Metastatic Lung Carcinoma in the Adrenal Gland (tissue), 1 donor: ENCODE measurements around the genes NOS1, WSB2 and SRRM4.

DNA sequence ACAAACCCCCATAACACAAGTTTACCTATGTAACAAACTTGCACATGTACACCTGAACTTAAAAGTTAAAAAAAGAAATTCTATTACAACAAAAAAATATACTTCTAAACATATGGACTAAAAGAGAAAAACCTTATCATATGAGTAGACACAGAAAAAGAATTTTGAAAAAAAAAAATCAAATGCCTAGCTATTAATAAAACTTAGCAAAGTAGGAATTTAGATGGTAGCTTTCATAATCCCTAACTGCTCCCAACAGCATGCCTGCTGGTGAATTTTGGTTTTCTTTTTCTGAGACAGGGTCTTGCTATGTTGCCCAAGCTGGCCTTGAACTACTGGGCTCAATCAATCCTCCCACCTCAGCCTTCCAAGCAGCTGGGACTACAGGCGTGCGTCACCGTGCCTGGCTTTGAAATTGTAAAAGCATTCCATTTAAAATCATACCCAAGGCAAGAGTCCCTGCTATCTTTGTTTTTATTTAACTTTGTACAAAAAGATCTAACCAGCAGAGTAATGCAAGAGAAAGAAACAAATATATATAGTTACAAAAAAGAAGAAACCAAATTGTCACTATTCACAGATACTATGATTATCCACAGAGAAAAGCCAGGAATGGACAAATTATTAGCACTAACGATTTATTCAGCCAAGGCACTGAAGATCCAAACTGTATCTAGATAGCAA, 20.7 kb downstream of the FBXO21 start:
- PRO-cap, result no peak

DNA sequence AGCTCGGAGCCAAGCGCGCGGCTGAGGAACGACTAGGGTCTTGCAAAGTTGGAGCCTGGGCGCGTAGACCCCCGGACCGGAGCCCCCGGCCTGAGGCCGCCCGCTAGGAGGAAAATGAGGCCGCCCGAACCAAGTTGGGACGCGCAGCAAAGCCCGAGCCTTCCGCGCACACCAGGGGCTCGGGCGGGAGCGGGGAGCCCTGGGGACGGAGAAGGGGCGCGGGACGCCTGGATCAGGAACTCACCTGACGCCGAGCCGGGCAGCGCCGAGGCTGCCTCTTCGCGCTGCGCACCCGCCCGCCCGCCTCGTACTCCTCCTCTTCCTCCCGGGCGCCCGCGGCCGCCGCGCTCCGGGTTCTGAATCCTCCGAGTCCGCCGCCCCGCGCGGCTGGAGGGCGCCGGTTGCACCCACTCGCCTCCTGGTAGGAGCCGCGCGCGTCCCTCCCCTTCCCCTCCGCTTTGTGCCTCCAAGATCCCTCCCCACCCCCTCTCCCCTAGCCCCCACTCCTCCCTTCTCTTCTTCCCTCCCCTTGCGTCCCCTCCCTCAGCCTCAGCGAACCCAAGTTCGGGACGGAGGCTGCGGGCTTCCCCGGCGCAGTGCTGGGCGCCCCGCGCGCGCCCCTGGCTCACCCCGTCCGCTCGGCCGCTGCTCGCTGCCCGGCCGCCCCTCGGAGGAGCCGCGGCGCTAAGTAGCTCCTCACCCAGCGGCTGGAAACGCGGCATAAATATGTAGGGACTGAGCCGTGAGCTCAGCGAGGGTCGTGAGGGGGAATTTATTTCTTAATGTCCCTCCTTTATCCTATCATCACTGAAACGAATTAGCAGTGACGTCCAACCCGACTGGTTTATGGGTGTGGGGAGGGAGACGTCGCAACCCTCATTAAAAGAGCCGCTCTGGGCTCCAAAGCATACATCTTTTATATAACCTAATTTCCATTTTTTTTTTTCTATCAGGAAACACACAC, at the start of gene NOS1:
TSS of gene NOS1 (minus strand) at position 744 of the 964 bp plus-strand sequence.
- PRO-cap, result no peak

DNA sequence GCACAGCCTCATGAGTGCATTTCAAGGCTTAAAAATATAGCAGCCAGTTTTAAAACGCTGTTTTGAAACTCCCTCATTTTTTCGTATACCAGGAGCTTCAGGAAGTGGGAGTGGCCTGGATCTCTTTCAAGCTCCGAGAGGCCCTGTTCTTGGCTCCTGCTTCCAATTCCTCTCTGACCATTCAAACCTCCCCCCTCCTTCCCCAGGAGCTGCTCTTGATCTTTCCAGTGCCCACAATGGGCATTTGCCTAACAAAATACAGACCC, 46.6 kb upstream of the NOS1 start:
- PRO-cap, result no peak

DNA sequence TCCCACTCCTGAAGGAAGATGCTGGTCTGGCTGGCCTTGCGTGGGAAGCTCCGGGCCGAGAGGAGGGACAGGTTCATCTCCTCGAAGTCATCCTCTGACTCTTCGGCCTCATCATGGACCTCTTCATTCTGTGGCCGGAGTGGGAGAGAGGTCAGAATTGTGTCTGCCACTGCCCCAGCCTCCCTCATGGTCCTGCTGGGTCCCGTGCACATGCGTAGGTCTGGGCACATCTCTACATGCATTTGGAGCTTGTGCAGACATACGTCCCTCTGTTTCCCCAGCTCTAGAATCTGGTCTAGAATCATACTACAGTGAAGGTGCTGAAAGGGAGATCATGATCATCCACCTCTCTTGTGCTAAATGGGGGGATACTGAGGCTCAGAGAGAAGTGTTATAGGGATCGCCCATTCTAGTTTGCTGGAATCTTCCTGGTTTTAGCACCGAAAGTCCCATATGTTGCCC, 163.7 kb upstream of the NOS1 start:
- PRO-cap, result no peak

- PRO-cap, result no peak
Measured at GRCh38 chr12:117585292-117585491, 223.8 kb upstream of the NOS1 start.

DNA sequence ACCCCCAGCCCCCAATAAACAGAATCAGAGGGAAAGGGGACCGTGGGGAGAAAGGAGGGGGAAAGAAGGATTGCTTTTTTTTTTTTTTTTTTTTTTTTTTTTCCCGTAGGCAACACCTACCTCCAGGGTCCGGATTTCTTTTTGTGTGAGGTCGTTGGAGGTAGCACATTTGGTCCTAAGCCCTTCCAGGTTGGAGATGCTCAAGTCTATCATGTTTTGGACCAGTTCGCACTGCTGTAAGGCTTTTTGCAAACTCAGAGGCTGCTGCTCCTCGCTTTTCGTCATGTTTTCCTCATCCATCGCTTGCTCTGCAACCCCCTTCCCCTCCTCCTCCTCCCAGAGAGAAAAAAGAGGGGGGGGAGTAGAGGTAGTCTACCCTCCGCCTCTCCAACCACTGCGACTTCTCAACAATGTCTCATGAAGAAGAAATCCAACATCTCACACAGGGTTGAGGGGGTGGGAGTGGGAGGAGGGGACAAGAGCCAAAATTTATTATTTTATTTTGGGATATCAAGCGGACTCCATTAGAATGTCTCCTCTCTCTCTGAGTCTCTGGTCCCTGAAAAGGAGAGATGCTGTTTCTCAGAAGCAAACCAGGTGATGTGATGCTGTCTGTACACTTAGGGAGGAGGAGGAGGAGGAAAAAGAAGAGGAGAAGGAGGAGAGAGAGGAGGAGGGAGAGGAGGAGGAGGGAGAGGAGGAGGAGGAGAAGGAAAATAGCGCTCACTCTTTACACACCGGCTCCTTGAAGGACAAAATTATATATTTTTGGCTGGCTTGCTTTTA, 641 bp downstream of the KSR2 start:
- PRO-cap, result no peak

DNA sequence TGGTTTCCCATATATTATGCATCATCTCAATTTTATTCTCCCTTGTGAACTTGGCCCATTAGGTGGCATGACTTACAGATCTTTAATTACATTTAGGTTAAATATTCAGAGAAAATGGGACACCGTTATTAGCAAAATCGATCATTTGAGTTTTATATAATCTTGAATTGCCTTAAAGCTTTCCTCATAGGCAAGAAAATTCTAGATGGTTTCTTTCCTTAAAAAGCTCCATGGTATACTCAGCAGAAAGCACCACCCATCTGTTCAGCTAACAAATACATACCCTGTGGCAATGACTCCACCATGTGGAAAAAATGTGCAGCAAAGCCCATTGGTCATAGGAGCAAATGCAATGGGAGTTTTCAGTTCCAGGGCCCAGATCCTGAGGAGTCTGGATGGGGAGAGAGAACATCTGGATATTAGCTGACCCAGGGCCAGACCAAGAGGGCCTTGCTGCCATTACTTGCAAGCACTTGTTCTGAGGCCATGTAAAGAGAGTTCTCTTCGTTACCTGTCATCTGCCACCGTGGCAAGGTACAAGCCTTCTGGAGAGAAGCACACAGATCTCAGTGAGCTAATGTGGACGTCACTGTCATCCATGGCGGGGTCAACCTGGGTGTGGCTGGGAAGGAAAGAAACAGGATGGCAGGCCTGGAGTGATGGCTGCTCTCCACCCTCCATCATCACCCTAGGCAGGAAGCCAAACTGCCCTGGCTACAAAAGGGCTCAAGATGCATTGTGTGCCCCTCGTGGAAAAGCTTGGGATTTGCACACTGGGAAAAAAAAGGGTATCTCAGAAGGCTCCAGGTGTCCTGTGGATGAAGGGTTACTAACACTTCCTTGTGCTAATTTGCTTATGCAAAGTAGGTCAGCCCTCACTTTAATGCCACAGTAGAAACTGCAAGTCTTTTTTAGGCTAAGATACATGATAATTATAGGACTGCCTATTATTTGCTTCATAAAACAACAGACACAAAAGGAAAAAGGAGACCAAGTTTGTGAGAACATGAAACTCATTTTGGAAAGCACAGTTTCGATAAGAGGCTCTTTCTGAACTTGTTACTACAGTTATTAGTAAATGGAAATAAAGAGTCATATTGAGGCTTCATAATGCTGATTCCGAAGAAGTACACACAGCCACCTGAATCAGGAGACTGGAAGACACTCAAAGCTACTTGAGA, 18.6 kb downstream of the RFC5 start:
- PRO-cap, result no peak

DNA sequence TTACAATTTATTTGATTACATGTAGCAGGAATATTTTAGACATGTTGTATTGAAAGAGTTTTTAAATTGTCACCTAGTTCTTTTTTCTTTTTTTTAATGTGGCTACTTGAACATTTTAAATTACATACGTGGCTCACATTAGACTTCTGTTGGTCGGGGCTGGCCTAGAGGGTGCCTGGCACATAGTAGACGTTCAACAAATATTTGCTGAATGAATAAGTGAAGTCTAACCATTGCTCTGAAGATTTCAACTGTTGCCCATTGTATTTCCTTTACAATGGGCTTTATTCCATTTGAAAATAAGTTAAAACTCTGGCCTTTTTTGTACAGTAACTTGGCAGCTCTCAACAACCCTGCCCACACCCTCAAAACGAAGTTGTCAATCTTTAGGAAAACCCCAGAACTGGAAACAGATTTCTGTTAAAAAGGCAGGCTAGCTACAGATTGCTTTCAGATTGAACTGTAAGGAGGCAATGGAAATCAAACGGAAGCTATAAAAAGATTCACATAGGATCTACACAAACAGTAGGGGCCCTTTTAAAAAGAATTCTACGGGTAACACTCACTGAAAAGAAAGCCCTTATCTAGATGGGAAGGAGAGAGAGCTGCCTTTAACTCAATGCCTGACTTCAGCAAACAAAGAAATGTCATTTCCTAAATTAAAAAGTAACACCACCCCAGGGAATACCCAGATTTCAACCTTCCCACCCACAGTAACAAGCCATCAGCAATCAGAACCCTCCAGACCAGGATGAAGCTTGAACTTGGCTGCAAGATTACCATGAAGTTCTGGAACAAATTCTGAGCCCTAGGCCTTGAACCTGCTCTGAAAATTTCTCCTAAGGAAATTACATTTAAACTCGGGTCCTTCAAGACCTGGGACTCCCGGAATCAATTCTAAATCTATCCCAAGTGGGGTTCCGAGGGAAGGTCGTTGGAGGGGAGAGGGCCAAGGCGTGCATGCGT, 1.5 kb downstream of the WSB2 start:
- PRO-cap, result no peak

DNA sequence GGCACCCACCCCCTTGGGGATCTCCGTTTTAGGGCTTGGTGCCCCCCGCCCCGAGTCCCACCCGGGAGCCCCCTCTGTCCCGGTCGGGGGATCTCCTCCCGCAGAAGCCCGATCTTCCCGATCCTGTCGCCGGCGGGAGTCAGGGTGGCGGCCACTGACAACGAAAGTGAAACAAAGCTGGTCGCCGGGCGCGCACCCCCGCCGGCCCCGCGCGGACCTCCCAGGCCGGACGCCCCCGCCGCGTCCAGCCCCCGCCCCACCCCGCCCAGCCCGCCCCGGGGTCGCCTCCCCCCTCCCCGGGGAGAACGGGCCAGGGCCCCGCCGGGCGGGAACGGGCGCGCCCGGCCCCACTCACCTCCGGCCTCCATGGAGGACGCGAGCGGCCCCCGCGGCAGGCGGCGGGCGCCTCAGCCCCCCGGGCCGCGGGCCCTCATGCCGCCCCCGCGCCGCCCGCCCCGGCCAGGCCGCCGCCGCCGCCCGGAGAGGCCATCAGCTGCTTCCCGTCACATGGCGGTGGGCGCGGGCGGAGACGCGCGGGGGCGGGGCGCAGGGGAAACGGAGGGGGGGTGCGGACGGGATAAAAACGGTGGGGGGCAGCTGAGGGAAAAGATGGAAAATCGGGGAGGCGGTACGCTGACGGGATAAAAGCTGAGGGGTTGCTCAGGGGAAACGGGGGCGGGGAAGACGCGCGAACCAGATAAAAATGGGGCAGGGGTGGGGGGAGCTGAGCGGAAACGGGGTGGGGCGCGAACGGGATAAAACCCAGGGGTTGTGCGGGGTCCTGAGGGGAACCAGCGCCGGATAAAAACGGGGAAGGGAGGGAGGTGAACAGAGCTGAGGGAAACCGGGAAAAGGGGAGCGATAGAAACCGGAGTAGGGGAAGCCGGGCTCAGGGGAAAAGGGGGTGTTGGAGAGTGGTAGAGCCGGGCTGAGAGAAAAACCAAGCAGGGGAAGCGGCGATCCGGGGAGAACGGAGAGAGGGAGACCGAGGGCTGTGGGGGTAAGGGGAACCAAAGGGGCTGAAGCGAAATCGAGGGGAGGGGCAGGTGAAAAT, at the start of gene WSB2:
TSS of gene WSB2 (minus strand) at position 499 of the 1,054 bp plus-strand sequence.
- PRO-cap, result bidirectional peak, plus-strand start at position 302 of the sequence, minus-strand start at position 168 of the sequence; bidirectional peak, plus-strand start at position 605 of the sequence, minus-strand start at position 502 of the sequence

DNA sequence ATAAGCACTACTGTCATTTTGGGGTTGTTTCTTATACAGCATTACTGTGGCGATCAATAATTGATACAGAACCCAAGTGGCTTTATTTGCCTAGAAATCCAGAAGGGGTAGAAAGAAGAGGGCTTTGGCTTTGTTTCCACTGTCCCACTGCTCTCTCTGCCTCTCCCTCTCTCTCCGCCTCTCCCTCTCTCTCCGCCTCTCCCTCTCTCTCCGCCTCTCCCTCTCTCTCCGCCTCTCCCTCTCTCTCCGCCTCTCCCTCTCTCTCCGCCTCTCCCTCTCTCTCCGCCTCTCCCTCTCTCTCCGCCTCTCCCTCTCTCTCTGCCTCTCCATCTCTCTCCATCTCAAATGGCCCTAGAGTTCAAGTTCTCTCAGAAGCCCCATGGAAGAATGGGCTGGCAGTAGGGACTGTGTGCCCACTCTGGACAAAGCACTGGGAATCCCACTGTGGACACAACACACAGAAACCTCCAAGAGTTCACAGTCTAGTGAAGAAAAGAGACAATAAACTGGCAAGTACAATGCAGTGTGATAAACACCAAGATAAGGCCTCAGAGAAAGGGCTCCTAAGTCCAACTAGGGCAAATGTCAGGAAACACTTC, 5.6 kb downstream of the VSIG10 start:
- PRO-cap, result no peak

DNA sequence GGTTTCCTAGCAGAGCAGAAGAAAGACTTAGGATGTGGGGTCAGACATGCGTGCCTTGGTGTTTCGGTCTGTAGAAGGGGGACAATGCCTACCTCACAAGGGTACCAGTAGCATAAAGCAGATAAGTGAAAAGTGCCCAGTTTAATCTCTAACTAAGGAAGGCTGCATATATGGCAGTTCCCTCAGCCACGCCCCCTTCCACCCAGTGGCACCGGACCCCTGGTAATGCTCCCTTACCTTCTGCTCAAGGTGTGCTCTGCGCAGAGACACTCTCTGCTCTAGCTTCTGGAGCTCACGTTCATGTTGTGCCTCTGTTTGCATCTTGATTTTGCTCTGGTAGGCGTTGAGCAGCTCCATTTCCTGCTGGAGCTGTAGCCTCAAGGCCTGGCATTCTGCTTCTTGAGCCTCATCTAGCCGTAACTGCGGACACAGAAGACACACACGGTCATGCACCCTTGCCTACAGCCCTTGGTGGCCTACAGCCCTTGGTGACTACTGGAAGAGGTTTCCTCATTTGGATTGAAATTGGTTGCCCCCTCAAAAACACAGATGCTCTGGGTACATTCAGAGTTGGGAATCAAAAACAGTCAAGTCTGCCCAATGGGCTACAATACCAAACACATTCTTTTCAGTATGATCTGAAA, 16.2 kb downstream of the PEBP1 start:
- PRO-cap, result no peak

- PRO-cap, result no peak
Measured at GRCh38 chr12:118201106-118201517, 65.2 kb downstream of the PEBP1 start.

DNA sequence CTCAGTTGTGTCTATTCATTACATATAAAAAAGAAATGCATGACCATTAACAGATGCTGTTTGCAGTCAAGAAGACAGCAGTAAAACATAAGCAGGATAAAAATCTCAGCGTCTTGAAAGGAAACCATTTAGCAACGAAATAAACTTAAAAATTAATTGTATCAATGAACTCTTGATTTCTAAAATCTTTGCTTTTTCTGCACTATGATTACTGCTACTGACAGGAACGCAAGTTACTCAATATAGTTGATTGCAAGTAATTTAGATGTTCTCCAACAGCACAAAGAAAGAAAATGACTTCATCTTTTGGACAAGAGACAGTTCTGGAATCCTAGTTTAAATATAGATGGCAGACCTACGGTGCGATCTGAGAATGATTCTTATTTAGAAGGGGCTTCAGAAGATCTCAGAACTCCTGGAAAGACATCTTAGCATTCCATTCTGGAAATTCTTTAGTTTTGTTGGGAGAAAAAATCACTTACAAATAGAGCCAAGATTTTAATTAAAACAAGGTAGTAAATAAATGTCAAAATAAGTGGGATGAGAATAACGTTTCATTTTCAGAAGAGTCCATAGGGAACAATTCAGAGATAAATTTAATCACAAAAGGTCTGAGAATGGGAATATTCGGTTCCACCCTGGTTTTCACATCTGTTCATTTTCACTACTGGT, 1.4 kb upstream of the SUDS3 start:
- PRO-cap, result no peak

GRCh38 chr12:118981032-118982151, at the start of gene SRRM4:
SRRM4 (plus strand) TSS chr12:118981541.
- PRO-cap, result no peak

DNA sequence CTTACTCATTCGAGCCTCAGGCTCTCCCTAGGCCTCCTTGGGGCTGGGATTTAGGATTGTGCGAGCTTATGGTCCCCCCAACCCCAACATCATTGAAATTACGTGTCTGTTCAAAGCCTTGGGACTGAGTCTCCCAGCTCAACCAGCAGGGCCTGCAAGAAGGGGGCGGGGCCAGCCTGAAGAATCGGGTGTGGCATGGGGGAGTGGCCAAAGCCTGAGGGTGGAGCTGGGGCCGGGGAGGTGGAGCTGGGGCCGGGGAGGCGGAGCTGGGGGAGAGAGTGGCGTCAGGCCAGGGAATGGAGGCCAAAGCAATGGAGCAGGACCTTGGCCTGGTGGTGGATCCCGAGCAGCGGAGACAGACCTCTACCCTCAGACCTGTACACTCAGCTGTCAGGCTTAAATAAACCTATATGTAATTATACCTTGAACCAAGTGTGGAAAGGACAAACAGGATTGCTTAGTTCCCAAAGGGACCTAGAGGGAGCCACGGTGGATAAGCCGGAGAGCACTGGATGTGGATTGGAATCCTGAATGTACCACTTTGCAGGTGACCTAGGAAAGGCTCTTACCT, 24.2 kb upstream of the HSPB8 start:
- PRO-cap, result no peak

DNA sequence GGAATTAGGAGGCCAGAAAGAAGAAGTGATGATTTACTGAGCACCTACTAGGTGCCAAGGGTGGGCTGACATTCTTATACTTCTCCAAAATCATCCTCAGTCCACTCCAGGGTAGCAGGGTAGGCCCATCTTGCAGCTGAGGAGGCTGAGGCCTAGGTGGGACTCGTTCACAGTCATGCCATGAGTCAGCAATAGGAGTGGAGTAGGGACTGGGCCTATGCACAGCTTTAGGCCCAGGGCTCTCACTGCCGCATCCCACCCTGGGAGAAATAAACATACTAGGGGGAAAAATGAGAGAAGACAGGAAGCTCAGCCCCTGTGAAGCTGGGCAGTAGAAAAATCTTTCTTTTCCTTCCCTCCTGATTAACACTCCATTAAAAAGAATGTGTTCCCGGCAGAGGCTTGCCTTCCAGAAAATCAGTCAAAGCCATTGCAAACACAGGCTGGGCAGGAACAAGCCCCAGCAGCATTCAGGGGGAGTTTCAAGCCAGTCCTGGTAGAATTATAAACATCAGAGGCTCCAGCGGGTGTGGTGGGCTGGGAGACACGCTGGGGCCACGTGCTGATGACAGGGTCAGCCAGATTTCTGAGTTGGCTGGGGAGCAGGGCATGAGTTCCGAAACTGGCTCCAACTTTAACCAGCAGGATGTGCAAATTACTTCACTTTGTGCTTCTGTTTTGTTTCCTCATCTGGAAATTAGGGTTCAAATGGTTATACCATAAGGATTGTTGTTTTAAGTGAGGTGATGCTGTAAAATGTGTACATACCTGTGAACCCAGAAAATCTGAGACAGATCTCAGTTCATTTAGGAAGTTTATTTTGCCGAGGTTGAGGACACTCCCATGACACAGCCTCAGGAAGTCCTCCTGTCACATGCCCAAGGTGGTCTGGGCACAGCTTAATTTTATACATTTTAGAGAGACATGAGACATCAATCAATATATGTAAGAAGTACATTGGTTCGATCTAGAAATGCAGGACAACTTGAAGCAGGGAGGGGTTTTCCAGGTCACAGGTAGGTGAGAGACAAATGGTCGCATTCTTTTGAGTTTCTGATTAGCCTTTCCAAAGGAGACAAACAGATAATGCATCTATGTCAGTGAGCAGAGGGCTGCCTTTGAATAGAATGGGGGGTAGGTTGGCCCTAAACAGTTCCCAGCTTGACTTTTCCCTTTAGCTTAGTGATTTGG, 2.0 kb downstream of the HSPB8 start:
- PRO-cap, result no peak

GRCh38 chr12:119195171-119195846, 16.6 kb downstream of the HSPB8 start:
- PRO-cap, result no peak

DNA sequence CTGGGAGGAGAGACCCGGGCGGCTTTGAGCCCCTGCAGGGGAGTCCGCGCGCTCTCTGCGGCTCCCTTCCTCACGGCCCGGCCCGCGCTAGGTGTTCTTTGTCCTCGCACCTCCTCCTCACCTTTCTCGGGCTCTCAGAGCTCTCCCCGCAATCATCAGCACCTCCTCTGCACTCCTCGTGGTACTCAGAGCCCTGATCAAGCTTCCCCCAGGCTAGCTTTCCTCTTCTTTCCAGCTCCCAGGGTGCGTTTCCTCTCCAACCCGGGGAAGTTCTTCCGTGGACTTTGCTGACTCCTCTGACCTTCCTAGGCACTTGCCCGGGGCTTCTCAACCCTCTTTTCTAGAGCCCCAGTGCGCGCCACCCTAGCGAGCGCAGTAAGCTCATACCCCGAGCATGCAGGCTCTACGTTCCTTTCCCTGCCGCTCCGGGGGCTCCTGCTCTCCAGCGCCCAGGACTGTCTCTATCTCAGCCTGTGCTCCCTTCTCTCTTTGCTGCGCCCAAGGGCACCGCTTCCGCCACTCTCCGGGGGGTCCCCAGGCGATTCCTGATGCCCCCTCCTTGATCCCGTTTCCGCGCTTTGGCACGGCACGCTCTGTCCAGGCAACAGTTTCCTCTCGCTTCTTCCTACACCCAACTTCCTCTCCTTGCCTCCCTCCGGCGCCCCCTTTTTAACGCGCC, 626 bp downstream of the TMEM233 start:
- PRO-cap, result no peak

GRCh38 chr12:119669760-119670870, 2.2 kb downstream of the PRKAB1 start:
- PRO-cap, result bidirectional peak, plus-strand start at chr12:119669930, minus-strand start at chr12:119669848; bidirectional peak, plus-strand start at chr12:119670474, minus-strand start at chr12:119670449

- PRO-cap, result no peak
Measured at GRCh38 chr12:119699276-119699791, 31.4 kb downstream of the PRKAB1 start.